ENCODE measurements around a stretch of chr13.

DNA sequence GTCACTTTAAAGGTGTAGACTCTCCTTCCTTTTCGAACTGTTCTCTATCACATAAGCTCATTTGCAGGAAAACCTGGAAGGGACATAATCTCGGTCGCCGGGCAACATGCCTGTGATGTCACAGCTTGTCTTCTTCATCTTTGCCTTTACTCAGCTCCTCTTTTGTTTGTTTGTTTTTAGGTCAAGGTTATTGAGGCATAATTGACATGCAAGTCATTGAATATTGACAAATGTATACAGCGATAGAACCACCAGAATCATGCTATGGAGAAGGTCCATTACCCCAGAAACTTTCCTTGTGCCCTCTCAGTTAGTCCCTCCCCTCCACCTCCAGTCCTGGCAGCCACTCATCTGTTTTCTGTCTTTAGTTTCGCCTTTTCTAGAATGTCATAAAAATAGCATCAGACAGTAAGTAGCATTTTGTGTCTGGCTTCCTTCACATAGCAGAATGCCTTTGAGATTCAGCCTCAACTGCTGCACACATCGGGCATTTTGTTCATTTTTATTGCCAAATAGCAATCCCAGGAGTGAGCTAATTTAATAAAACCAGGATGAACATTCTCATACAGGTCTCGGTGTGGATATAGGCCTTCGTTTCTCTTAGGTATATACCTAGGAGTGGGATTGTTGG, 110.3 kb downstream of the COL4A2 start:
- RRBS = no CpG with 5 or more reads among the region's 9 CpGs
CAGE:
- cytosol, long polyA plus RNA = no peak
- long polyA plus RNA = no peak
- nucleus, long polyA plus RNA = no peak

- RRBS = no CpG with 5 or more reads among the region's 6 CpGs
CAGE:
- cytosol, long polyA plus RNA = no peak
- long polyA plus RNA = no peak
- nucleus, long polyA plus RNA = no peak
Measured at GRCh38 chr13:110480073-110480536, 81.4 kb downstream of the RAB20 start.

DNA sequence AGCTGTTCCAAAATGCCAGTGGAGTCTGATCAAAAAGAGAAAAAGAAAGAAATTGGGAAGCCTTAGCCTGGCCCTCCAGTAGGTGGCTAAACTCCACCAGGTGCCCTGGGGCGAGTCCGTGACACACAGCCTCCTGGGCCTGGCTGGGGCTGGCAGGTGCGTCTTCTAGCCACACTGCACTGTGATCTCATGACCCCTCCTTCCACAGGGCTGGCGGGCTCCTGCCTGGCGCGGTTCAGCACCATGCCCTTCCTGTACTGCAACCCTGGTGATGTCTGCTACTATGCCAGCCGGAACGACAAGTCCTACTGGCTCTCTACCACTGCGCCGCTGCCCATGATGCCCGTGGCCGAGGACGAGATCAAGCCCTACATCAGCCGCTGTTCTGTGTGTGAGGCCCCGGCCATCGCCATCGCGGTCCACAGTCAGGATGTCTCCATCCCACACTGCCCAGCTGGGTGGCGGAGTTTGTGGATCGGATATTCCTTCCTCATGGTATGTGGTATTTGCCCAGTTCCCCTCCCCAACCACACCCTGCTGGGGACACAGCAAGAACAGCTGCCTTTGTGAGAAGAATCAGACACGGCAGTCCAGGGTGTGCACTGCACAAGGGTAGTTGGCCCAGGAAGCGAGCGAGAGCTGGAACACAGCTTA, 53.7 kb downstream of the RAB20 start:
- RRBS = 100% methylated on average over 5 of the region's 23 CpGs
CAGE:
- cytosol, long polyA plus RNA = no peak
- long polyA plus RNA = no peak
- nucleus, long polyA plus RNA = no peak

DNA sequence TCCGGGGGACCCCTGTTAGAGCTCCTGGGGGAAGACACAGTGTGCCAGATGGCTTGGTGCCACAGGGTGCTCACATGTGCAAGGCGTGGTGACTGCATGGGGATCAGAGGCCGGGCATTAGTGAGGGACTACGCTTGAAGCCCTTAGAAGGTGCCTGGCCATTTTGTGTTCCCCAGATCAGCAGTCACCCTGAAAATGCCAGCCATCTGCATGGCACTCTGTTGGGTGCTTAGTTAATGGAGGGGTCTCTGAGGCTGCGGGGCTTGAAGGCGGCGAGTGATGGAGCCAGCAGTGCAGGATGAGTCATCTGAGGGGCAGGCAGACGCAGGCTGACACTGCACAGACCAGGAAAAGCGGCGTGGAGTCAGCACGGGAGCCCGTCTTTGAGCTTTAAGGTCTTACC, 12.9 kb downstream of the NAXD start:
- RRBS = no CpG with 5 or more reads among the region's 12 CpGs
CAGE:
- cytosol, long polyA plus RNA = no peak
- long polyA plus RNA = no peak
- nucleus, long polyA plus RNA = no peak

DNA sequence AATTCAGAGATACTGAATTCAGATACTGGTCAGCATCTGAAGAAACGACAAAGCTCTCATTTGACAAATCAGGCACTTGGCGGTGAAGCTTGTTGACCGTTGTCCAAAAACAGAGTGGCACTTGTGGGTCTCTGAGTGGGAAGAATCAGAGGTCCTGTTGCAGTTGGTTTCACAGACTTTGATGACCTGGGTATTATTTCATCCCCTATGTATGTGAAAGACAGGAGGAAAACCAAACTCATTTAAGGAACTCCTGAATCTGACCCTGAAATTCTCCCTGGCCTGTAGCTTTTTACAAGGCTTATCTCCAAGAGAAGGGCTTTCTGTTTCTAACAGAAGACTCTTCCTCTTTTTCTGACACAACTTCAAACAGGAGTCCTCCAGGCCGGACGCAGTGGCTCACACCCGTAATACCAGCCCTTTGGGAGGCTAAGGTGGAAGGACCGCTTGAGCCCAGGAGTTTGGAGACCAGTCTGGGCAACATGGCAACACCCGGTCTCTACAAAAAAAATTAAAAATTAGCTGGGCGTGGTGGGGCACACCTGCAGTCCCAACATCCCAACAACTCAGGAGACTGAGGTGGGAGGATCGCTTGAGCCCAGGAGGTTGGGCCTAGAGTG, 42.0 kb downstream of the CARS2 start:
- RRBS = no CpG with 5 or more reads among the region's 10 CpGs
CAGE:
- cytosol, long polyA plus RNA = no peak
- long polyA plus RNA = no peak
- nucleus, long polyA plus RNA = no peak

DNA sequence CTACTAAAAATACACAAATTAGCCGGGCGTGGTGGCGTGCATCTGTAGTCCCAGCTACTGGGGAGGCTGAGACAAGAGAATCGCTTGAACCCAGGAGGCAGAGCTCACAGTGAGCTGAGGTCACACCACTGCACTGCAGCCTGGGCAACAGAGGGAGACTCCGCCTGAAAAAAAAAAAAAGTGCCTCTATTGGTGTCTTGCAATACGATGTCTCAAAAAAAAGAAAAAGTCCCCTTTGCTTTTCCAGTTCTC, 1.5 kb upstream of the CARS2 start:
- RRBS = no CpG with 5 or more reads among the region's 6 CpGs
CAGE:
- cytosol, long polyA plus RNA = no peak
- long polyA plus RNA = no peak
- nucleus, long polyA plus RNA = no peak

GRCh38 chr13:110799280-110800337, 86.1 kb downstream of the ING1 start:
- RRBS = no CpG with 5 or more reads among the region's 31 CpGs
CAGE:
- cytosol, long polyA plus RNA = no peak
- long polyA plus RNA = no peak
- nucleus, long polyA plus RNA = no peak

DNA sequence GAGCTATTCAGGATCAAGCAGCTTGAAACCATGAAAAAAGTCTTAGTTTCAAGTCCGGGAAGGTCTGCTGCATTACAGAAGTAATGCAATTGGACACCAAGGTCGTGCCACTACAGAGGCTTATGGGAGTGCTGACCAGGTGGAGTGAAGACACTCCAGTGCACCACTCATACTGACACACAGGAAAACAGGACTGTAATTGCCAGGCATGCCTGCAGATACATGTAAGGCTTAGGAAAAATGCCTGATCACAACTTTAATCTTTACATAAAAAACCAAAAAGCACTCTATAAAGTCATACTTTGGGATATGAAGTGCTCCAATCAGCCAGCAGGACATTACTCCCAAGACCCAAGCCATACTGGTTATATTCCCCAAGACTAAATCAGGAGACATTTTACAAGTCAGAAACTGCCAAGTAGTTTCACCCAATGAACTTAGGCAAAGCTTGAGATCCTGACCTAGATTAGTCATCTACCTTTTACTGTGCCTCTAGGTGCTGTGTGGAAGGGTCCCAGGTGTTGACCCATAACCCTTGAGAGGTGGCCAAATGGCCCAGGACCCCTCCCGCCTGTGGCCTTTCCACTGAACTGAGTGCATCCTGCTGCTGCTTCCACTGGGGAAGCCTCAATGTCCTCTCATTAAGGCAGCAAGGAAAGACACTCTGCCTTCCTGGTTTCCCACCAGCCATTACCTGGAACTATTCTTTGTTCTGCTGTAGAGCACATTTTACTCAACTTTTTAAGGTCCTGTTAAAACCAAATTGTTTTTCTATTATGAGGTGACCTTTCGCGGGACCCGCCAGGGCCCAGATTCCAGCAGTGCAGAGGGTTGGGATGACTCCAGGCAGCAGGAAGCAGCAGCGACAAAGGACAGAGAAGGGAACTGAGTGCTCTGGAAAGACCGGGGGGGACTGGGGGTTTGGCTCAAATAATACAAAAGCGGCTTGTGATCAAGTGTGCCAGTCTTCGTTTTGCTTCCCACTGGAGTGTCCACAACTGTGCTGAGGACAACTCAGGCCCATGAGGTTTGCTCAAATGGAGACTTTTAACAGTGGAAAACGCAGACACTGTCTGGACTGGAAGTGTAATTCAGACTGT, 27.3 kb downstream of the ANKRD10 start:
- RRBS = no CpG with 5 or more reads among the region's 11 CpGs
CAGE:
- cytosol, long polyA plus RNA = no peak
- long polyA plus RNA = no peak
- nucleus, long polyA plus RNA = no peak

DNA sequence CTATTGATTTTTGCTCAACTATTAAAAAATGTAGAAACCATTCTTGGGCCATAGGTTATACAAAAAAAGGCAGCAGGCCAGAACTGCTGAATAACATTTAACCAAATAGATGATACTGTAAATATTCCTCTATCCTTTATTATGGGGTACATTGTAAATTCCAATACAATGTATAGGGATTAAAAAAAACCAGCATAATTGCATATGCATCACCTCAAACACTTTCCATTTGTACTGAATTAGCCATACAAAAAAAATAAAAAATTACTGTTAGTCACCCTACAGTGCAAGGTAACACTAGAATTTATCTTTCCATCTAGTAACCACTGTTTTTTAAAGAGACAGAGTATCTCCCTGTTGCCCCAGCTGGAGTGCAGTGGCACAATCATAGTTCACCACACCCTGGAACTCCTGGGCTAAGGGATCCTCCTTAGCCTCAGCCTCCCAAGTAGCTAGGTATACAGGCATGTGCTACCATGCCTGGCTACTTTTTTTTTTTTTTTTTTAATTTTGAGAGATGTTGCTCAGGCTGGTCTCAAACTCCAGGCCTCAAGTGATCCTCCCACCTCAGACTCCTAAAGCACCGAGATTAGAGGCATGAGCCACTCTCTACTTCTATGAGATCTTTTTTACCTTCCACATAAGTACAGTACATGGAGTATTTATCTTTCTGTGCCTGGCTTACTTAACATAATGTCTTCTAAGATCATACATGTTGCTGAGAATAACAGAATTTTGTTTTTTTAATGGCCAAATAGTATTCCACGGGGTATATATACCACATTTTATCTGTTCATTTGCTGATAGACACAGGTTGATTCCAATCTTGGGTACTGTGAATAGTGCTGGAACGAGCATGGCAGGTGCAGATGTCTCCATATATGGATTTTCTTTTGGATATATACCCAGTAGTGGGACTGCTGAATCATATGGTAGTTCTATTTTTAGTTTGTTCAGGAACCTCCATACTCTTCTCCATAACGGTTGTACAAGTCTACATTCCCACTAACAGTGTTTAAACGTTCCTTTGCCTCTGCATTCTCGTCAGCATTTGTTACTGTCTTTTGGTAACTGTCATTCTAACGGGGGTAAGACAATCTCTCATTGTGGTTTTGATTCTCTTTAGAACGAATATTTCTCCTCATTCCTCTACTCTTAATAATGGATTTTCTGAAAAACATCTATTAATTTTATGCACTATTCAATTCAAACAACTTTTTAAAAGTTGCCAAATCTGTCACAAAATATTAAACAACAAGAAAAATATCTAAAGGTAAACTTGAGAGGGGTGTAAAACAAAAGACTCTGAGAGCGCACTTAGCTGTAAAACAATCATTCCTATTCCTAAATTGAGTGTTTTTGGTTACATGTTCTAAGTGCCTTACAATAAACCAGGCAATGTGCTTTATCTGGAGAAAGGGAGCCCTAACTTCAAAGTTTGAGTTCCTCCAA, 17.5 kb downstream of the ANKRD10 start:
- RRBS = no CpG with 5 or more reads among the region's 9 CpGs
CAGE:
- cytosol, long polyA plus RNA = no peak
- long polyA plus RNA = start-site peak on the minus strand centred at position 330 of the sequence, 233 bp wide, 183 and 322 reads in 2 replicates
- nucleus, long polyA plus RNA = start-site peak on the minus strand centred at position 323 of the sequence, 90 bp wide, 332 reads

DNA sequence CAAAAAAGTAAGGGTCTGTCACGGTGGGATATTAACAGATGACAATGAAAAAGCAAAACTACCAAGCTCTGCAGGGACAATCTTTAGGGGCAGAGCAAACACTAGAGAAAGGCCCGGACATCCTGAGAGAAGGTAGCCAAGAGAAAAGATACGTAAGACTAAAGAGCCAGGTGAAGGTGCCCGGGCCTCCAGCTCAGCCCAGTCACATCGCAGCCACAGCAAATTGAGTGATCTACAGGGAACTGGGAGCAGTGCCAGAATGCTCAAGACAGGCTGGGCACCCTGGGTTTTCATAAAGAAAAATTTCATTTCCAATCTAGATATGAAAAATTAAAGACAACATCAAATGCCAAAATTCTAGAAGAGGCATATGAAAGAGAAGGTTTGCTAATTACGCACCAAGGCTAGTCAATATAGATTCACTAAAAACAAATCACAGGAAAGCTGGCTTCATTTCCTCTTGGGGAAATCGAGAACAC, 6.9 kb downstream of the ANKRD10 start:
- RRBS = 75% methylated on average over 2 of the region's 7 CpGs
CAGE:
- cytosol, long polyA plus RNA = no peak
- long polyA plus RNA = no peak
- nucleus, long polyA plus RNA = no peak

DNA sequence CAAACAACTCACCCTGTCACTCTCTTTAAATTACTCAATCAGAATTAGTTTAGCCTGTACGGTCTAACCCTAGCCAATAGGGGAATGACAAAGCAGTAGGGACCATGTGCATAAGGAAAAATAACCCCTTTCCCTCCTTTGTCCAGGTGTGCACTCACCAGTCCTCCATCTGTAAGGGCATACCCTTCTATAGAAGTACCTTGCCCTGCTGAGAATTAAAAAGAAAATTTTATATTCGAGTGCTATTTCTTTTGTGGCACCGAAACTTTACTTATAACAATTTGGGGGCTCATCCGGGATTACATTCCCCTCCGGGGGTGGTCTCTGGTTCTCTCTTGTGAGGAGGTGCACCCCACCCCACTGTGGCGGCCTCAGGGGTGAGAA, 50.7 kb upstream of the ANKRD10 start:
- RRBS = no CpG with 5 or more reads among the region's 6 CpGs
CAGE:
- cytosol, long polyA plus RNA = no peak
- long polyA plus RNA = no peak
- nucleus, long polyA plus RNA = no peak

DNA sequence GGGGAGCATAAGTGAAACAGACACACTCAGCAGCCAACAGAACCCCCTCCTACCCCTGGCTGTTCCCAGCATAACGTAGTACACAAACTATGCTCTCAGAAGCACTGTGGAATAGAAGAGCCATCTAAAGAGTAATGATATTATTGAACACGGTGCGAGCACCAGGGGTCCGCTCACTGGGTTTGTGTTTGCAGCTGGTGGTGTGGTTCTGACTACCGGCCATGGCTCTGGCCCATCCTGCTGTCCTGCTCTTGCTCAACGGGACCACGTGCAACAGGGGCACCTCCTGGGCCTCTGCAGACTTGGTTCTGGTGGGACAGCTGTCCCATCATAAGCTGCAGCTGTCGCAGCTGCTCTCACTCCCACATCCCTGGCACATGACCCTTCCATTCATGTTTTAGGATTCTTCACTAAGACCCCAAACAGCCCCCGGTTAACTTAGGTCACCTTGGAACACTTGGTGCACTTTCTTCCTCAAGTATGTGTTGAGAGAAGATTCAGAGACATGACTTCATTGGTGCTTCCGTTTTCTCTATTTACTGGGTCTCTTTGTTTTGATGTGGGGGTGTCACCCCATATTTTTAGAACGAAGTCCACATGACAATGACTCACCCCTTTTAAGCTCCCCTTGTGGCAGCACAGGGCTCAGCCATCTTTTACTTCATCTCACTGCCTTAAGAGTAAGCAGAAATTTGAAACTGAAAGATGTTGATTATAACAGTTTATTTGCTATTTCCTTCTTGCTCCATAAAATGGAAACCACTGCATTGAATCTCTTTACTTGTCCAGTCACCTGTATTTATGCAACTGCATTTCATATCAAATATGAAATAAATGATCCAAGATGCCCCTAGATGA, 68.4 kb upstream of the ARHGEF7 start:
- RRBS = no CpG with 5 or more reads among the region's 11 CpGs
CAGE:
- cytosol, long polyA plus RNA = no peak
- long polyA plus RNA = no peak
- nucleus, long polyA plus RNA = no peak

DNA sequence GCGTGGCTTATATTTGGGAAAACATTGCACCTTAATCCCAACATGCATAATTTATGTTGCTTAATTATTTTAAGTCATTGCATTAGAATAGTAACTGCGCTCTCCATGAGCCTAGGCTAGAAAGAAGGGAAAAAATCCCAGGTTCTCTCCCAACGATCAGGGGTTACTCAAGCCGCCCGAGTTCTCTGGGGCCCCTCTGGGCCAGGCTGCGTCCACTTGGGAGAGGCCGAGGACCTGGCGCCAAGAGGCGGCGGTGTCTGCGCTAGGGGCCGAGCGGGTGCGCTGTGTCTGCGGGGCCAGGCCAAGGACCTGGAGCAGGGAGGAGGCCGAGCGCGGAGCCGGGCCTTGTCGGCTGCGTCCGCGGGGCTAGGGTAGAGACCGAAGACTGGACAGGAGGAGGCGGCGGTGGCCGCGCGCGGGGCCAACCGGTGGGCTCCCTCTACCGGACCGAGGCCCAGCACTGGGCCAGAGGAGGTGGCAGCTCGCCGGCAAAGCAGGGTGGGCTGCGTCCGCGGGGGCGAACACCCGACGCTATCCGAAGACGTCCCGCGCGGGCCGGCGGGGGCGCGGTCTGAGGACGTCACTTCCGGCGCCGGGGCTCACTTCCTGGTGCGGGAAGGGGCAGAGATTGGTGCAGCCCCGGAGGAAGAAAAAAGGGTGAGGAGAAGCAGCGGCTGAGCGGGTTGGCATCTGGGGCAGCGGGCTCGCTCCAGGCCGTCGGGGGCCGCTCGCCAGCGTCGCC, 38.1 kb downstream of the ARHGEF7 start:
- RRBS = under 1% methylated on average over 31 of the region's 66 CpGs
CAGE:
- cytosol, long polyA plus RNA = start-site peak on the plus strand centred at position 630 of the sequence, 42 bp wide, 230 reads
- long polyA plus RNA = start-site peak on the plus strand centred at position 642 of the sequence, 39 bp wide, 199 and 248 reads in 2 replicates
- nucleus, long polyA plus RNA = start-site peak on the plus strand centred at position 640 of the sequence, 34 bp wide, 521 reads

DNA sequence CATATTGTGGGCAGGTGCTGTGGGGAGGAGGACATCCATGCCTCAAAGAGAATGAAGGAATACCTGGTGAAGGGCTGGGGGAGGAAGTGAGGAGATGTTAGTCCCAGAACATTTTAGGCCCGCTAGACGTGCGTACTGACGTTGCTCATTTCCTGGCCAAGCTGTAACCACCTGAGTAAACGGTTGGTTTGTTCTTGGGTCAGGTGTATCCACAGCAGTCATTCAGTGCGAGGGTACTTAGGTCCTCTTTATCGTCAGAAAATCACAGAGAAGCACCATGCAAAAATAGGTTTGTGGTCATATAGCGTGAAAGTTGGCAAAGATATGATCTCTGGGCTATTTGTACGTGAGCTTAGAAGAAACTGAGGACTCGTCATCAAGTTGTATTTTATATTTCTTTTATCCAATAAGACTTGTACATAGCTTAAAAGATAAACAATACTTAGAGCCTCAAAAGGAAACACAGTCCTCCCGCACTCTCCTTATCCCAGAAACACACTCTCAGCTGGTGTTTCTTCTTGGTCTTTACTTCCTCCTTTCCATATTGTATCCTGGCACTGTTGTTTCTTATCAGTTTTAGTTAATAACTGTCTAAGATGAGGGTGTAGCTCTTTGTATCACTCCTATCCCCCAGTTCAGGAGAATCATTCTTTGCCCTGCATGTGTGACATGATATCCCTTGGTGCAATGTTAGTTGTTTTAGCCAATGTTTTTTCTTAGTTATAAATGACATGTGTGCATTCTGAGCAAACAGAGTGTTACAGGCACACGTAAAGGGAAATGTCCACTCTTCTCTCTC, 52.0 kb downstream of the ARHGEF7 start:
- RRBS = no CpG with 5 or more reads among the region's 12 CpGs
CAGE:
- cytosol, long polyA plus RNA = no peak
- long polyA plus RNA = no peak
- nucleus, long polyA plus RNA = no peak

DNA sequence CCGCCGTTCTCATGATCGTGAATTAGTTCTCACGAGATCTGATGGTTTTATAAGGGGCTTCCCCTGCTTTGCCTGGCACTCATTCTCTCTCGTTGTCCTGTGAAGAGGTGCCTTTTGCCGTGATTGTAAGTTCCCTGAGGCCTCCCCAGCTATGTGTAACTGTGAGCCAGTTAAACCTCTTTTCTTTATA, 68.9 kb downstream of the ARHGEF7 start:
- RRBS = no CpG with 5 or more reads among the region's 6 CpGs
CAGE:
- cytosol, long polyA plus RNA = no peak
- long polyA plus RNA = no peak
- nucleus, long polyA plus RNA = no peak

GRCh38 chr13:111202750-111203252, 87.7 kb downstream of the ARHGEF7 start:
- RRBS = no CpG with 5 or more reads among the region's 1 CpG
CAGE:
- cytosol, long polyA plus RNA = no peak
- long polyA plus RNA = no peak
- nucleus, long polyA plus RNA = no peak

- RRBS = no CpG with 5 or more reads among the region's 13 CpGs
CAGE:
- cytosol, long polyA plus RNA = no peak
- long polyA plus RNA = no peak
- nucleus, long polyA plus RNA = no peak
Measured at GRCh38 chr13:111212036-111212701, 97.1 kb downstream of the ARHGEF7 start.

- RRBS = no CpG with 5 or more reads among the region's 32 CpGs
CAGE:
- cytosol, long polyA plus RNA = no peak
- long polyA plus RNA = no peak
- nucleus, long polyA plus RNA = no peak
Measured at GRCh38 chr13:111228075-111229171, 92.0 kb upstream of the TEX29 start.

DNA sequence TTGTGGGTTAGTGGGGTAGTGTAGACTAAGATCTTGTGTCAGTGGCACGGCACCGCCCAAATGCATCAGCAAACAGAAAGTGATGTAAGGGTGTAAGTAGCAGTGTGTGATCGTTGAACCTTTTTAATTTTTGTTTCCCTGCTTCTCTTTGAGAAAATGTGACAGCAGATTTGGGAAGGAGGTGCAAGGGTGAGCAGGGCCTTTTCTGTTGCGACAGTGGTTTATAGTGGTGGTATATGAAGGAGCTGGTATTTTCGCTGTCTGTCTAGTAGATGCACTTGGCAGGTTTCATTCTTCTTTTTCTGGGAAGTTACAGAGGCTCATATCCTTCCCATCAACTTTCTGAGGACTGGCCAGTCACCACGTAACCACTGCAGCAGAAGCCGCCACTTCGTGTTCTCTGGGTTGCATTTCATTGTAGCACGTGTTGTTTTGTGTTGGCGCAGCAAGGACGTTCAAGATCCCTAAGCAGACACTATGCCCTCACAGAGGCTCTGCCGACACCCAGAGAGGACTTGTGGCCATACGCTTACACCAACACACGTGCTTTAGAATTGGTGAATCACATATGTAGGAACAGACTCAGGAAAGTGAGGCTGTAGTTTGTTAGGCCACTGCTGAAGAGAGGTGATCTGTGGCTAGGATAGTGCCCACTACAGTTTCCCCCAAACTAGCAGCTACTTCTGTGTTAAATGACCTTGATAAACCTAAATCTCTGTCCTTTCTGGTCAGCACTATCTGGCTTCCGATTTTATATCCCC, 42.2 kb upstream of the TEX29 start:
- RRBS = no CpG with 5 or more reads among the region's 15 CpGs
CAGE:
- cytosol, long polyA plus RNA = no peak
- long polyA plus RNA = no peak
- nucleus, long polyA plus RNA = no peak

DNA sequence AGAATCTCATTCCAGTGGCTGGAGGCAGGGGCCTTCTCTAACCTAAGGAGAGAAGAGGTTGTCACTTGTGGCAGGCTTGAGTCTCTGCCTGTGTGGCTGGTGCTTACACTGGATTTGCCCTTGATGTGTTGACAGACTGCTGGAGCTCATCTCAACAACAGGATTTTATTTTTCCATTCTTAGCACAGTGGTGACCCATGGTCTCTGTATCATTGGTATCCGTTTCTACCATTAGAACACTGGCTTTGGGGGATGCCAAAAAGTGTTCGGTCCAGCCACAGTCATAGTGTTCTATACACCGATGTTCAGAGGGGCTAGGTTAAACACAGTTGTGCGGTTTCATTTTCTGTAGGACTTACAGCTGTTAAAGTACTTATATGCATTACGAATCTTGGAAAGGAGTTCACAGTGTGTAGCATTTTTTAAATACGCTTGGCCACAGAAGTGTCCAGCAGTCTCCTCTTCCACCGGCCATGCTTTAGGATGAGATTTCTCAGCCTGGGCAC, 41.6 kb upstream of the TEX29 start:
- RRBS = no CpG with 5 or more reads among the region's 7 CpGs
CAGE:
- cytosol, long polyA plus RNA = no peak
- long polyA plus RNA = no peak
- nucleus, long polyA plus RNA = no peak